Frontal cortex (tissue), 2 donors: ENCODE data around the genes FAM246A and ZNF280A.

- RAMPAGE, long total RNA = no peak
Observed at GRCh38 chr22:21361018-21361615, at the start of gene FAM246A. Gene FAM246A, minus strand, starts transcription at chr22:21361299.

GRCh38 chr22:21450812-21451623 lies 16.2 kb upstream of the TMEM191C start:
- RAMPAGE, long total RNA = no peak

DNA sequence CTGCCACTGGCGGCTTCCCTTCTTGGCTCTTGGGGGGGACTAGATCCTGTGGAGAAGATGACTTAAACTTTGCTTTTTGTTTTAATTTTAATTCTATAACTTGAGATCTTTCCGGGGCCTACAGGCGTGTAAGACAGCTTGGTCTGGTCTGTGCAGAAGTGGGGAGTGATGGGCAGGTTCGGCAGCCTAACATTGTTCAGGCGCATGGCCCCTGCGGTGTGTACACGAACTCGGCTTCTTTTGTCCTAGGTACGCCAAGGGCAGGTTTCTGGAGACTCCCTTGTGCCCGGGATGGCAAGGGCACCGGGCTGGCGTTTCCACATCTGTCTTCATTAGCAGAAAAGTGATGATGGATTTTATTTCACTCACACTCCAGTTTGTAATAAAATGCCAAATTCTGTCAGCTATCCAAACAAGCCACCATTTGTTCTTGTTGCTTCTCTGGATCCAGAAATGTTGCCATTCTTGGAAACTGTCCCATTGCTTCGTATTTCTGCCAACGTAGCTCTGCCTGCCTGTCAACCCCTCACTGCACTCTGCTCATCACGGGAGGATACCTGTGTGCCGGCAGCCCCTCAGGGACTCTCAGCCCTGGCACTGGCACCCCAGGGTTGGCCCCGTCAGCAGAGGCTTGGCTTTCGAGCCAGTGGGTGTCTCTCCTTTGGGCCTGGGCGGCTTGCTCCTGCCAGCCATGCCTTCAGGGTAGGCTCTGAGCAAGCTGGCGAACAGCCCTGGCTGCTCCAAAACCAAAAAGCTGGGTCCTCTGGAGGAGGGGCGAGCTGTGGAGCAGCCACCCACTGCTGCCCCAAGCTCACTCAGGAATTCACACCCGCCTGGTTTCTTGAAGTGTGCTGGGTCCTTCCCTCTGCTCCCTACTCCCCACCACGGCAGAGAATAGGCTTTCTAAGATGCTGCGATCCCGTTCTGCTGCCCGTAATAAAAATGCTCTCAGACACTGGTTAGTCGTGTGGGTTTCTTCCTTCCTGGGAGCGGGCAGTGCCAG lies 6.4 kb downstream of the YDJC start:
- RAMPAGE, long total RNA = no peak

DNA sequence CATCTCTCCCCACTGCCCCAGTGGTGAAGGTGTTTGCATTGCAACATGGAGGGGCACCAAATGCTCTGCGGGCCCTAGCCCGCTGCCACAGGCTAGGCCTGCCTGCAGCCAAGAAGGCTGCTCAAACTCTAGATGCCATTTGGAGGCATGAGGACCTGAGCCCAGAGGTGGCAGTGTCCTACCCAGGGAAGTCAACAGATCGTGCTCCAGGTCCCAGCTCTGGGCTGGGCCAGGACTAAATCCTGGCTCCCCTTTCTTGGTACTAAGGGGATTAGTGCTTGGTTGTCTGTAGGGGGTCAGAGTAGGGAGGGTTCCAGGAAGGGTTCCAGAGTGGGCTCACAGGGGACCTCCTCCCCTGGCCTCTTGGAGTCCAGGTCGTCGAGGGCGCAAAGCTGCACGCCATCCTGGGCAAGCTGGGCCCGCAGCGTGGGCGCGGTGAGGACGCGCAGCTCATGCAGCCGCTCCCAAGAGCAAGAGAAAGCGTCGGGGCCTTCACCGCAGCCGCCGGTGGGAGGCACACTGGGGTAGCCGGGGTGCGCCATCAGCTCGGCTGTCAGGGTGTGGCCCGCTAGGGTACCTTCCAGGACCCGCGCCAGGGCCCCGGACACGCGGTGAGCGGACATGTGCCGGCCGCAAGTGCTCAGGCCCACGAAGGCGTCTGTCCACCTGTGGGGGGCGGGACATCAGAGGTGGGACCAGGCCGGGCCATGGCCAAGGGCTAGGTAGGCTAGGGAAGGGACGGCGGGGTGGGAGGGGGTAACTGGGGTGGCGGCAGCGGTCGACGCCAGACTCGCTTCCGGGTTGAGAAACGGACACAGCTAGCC lies 1.5 kb downstream of the YDJC start:
- RAMPAGE, long total RNA = no peak

DNA sequence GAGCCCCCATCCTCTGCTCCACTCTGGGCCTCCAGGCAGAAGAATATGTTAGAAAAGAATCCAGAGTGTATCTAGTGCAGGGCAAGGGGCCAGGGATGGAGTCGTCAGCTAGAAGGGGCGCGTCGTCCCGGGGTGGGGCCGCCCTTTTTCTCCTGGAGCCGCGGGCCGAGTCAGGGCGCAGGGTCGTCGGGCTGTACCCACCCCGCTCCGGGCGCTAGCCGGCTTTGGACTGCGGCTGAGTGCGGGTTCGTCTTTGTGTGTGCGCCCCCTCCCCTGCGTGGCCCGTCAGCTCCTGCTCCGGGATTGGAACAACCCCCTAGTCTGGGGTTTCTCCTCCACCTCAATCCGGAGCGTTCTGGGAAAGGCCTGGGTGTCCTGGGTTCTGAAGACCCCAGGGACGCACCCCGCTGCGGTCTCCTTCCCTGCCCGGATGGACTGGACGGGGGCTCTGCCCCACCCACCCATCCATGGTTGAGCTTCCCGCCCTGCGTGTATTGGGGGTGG lies 10.4 kb downstream of the SDF2L1 start:
- RAMPAGE, long total RNA = no peak

DNA sequence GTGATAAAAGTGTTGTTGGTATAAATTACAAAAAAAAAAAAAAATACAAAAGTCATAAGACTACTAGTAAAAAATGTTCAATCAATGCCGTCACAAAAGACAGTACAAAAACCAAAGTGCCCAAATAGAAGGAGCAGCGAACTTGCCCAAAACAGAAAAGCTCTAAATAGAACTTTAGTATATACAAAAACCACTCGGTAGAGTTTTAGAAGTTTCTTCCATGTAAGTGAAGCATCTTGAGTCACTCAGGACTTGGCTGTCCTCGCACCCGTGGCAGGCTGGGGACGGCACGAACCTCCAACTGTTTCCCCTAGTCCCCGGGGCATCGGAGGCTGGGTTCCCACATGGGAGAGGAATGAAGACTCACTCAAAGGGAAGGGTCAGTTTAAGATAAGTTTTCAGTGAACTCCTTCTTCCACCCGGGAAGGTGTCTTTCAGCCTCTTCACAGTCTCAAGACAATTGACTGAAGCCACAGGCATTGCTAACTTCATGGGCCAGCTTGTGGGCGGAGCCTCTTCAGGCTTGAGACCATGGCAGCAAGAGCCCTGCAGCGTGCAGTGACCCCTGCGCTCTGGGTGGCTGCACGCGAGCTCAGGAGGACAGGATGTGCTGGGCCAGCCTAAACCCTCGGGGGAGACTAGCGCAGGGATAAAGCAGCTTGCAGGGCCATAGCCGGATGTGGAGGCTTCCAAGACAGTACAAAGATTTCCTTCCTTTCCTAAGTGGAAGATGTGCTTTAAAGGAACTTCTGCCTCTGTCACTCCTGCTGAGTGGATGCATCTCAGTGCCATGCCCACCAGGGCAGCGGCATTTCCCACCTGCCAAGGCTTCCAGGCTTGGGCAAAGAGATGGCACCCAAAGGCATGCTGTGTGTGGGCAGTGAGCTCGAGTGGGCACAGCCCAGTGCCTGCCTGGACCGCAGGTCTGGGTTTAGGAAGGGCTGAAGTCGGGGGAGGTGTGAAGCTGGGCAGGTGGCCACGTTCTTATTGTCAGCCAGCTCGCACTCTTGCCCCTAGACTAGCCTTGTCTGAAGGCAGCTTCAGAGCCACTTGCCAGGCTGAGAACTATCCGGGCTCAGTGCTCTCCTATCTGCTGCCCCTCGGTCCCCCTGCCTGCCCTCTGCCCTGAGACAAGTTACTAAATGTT lies 32.8 kb downstream of the PPIL2 start:
- RAMPAGE, long total RNA = no peak

GRCh38 chr22:21755872-21756461 lies 20.4 kb upstream of the YPEL1 start:
- RAMPAGE, long total RNA = no peak

GRCh38 chr22:21766658-21767563 lies 31.3 kb upstream of the YPEL1 start:
- RAMPAGE, long total RNA = no peak

DNA sequence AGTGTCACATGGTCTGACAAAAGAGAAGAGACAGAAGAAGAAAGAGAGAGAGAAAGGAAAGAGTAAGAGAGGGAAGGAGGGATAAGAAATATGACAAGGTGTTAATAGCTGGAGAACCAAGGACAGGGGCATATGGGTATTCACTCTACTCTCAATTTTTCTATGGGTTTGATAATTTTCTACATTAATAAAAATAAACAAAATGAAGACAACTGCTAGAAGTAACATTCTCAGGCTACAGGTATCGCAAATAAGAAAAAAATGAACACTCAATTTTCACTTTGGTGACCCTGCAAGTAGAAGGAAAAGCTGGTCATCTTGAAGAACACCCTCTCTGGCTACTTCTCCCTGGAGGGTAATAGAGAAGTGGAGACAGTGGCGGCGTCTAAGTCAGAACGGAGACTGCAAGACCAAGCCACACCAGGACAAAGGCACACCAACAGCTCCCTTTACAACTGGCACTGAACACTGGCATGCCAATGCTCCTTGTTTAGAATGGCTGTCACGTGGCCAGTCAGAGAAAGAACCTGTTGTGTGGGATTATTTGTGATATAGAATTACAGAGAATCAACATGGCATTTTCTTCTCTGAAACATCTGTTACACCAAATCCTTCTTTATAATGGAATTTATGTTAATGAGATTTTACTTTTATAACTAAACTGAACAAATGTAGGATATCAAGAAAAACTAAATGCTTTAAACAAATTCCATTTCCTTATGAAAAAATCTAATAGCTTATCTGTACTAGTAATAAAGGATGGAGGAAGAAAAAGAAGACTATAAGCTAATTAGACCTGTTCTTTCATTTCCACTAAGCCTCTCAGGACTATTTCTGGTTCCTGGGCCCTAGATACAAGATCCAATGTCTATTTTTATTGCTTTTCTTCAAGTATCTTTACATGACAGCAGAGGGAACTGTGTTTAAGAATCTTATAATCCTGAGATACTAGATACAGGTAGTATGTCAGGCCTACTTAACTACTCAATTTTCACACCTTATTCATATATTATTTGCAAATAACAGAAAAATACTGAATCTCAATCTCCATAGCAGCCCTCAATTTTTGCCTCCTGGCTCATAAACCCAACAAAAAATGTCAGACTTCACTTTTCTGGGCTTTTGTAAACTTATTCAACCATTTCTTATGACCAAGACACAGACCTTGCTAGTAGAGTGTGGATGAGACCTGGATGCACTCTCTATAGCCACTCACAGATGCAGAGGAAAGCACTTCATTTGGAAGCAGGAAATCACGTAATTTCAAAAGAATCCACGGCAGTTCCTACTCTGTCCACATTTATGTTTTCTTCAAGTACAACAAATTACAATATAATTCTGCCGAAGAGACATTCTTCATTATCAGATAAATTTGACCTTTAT lies 61.5 kb upstream of the YPEL1 start:
- RAMPAGE, long total RNA = no peak

DNA sequence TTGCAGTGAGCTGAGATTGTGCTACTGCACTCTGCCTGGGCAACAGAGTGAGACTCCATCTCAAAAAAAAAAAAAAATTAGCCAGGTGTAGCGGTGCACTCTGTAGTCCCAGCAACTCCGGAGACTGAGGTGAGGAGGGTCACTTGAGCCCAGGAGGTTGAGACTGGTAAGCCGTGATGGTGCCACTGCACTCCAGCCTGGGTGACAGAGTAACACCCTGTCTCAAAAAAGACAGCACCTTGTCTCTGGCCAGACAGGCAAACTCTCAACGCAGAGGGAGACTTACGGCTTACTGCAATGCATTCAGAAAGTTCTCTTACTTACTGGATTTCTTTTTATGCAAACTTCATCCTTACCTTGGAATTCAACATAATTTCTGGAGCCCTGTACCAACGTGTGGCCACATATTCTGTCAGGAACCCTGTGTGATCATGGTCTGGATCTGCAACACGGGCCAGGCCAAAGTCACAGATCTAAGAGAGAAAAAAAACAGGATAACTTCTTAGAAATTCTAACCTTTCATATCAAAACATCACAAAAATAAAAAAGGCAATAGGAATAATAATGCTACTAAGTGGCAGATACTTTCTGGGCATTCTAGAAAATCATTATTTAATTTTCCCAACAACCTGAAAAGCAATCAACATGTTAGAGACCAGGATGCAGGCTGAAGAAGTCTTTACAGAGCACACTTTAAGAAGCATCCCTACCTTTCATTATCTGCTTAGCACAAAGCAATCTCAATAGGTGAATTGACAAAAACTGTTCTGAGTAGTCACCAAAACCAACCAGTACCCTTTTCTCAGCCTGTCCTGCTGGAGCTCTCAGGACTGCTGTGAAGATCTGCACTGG lies 63.3 kb upstream of the YPEL1 start:
- RAMPAGE, long total RNA = no peak

- RAMPAGE, long total RNA = no peak
Observed at GRCh38 chr22:21799508-21800586, 64.3 kb upstream of the YPEL1 start.

DNA sequence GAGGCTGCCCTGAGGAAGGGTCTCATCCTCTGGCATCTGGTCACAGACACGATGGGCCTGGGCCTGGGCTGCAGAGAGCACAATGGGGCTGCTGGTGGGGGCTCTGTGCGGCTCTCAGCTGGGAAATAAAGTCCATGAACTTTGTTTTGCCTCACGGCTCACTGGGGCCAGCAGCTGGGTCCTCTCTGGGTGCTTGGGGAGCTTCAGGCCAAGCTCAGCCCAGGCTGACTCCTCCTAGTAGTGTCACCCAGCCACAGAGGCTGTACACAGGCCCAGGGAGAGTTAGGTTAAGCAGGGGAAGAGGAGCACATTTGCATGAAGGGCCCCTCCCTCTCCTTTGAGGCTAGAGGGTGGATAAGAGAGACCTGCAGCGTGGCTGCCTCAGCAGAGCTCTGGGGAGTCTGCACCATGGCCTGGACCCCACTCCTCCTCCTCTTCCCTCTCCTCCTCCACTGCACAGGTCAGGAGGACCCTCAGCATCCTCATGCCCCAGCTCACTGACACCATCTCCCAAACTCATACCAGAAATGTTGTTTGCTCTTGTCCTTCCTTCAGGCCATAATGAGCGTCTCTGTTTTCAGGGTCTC lies 82.7 kb upstream of the VPREB1 start:
- RAMPAGE, long total RNA = no peak

DNA sequence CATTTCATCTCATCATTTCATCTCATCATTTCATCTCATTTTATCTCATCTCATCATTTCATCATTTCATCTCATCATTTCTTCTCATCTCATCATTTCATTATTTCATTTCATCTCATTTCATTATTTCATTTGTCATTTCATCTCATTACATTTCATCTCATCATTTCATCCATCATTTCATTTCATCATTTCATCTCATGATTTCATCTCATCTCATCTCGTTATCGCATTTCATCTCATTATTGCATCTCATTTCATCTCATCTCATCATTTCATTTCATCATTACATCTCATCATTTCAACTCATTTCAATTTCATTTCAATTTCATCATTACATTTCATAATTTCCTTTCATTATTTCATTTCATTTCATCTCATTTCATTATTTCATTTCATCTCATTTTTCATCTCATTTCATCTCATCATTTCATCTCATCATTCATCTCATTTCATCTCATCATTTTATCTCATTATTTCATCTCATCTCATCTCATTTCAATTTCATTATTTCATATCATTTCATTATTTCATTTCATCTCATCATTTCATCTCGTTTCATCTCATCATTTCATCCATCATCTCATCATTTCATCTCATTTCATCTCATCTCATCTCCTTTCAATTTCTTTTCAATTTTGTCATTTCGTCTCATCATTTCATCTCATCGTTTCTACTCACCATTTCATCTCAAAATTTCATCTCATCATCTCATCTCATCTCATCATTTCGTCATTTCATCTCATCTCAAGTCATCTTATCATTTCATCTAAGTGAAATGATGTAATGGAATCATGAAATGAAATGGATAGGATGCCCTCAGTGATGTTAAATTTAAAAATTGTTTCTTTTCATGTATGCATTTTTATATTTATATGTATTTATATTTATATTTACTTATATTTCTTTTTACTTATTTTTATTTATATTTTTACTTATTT lies 42.6 kb downstream of the VPREB1 start:
- RAMPAGE, long total RNA = no peak

DNA sequence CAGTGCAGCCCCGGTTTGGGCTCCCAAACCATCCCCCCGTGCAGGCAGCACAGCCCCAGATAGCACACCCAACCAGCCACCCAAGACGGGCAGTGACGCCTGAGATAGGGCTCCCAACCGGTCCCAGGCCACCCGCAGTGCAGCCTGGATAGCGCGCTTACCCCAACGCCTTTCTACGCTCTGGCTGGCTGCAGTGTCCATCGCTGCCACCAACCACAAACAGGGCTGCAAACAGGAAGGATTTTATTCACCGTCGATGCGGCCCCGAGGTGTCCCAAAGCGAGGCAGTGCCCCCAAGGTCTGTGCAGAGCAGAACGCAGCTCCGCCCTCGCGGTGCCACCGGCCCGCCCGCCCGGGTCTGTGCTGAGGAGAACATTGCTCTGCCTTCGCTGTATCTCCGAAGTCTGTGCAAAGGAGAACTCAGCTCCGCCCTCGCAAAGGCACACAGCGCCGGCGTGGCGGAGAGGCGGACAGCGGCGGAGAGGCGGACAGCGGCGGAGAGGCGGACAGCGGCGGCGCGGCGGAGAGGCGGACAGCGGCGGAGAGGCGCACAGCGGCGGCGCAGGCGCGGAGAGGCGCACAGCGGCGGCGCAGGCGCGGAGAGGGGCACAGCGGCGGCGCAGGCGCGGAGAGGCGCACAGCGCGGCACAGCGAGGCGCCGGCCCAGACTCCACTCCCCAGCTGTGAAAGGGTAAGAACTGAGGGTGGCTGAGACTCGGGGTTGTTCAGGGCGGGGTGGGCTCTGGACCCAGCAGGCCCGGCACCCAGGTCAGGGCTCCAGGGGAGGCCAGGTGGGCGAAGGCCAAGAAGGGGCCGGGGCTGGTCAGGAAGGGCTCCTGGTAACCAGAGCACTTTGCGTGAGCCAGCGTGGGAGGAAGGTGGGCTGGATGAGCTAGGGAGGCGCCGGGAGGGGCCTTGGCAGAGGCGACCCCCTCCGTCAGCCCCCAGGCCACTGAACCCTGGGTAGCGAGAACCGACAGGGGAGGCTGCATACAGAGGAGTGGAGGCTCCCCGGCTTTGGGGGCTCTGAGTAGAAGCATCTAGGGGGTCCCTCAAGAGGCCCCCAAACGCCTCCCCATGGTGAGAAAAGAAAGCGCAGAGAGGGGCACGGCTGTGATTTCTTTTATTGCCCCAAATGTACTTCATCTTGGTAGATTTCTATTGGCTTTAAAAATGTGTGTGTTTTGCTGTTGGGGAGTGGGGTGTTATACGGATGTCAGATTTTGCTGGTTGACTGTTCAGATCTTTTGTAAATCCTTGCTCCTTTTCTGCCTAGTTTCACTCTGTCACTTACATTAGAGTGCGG lies 53.4 kb downstream of the VPREB1 start:
- RAMPAGE, long total RNA = start-site peak on the plus strand centred at position 640 of the sequence, 73 bp wide, 703 and 355 reads in 2 replicates

GRCh38 chr22:22520022-22520760 lies at the start of gene ZNF280A:
Gene ZNF280A, minus strand, starts transcription at chr22:22520270.
- RAMPAGE, long total RNA = no peak

GRCh38 chr22:22711133-22711850 lies 66.9 kb downstream of the GGTLC2 start:
- RAMPAGE, long total RNA = no peak

DNA sequence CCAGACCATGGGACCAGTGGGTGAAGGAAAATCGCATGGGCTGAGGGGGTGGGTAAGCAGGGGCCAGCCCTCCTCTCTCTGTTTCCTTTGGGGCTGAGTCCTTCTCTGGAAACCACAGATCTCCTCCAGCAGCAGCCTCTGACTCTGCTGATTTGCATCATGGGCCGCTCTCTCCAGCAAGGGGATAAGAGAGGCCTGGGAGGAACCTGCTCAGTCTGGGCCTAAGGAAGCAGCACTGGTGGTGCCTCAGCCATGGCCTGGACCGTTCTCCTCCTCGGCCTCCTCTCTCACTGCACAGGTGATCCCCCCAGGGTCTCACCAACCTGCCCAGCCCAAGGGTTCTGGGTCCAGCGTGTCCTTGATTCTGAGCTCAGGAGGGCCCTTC lies 67.7 kb downstream of the GGTLC2 start:
- RAMPAGE, long total RNA = no peak

DNA sequence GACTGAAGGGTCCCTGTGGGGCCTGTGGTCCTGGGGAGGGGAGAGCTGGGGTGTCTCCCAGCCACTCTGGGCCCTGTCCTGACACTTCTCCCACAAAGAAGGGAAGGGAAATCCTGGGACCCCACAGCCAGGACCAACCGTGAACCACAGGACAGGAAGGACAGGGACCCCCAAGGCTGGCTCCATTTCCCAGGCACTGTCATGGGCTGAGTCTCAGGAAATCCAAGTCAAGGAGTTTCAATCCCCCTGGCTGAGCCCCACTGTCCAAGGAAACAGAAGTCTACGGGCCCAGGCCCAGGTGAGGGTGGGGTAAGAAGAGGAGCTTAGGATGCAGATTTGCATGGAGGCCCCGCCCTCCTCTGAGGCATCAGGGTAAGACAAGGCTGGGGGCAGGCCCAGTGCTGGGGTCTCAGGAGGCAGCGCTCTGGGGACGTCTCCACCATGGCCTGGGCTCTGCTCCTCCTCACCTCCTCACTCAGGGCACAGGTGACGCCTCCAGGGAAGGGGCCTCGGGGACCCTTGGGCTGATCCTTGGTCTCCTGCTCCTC lies 31.4 kb upstream of the IGLL5 start:
- RAMPAGE, long total RNA = no peak

DNA sequence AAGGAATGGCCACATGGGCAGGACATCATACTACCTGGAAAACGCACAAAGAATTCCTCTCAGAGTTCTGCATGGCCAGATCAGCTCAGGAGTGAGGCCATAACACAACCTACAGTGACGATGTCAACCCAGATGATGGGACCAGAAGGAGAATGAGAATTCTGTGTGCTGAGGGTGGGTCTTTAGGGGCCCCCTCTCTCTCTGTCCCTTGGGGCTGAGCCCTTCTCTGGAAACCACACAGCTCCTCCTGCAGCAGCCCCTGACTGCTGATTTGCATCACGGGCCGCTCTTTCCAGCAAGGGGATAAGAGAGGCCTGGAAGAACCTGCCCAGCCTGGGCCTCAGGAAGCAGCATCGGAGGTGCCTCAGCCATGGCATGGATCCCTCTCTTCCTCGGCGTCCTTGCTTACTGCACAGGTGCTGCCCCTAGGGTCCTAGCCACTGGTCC lies 7.2 kb upstream of the IGLL5 start:
- RAMPAGE, long total RNA = no peak

- RAMPAGE, long total RNA = no peak
Observed at GRCh38 chr22:22893388-22894183, 6.0 kb downstream of the IGLL5 start.